GM12878 (cell line): ENCODE results near the gene ASB7.

GRCh38 chr15:99697799-99698066 lies 35.5 kb downstream of the LYSMD4 start:
- RAMPAGE, long total RNA = no peak
- RRBS, 2 experiments = no CpG with 5 or more reads among the region's 4 CpGs
CAGE:
- cytosol, long polyA minus RNA = no peak
- cytosol, long polyA plus RNA = no peak
- long polyA plus RNA = no peak
- nucleolus, long total RNA = no peak
- nucleus, long polyA plus RNA = no peak
- nucleus, long total RNA = no peak

DNA sequence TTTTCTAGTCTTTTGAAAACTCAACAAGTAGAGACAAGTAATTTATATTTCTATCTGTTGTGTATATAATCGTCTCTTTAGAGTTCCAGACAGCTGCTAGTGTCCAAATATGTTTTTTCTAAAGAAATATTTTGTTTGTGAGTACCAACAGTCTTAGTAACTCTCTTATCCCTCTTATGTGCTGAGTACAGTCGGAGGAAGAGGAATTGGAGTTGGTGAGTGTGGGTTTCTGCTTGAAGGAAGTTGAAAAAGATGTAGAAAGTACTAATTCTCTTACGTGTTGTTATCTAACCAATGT lies 30.1 kb downstream of the LYSMD4 start:
- RAMPAGE, long total RNA = no peak
- RRBS, 2 experiments = no CpG with 5 or more reads among the region's 3 CpGs
CAGE:
- cytosol, long polyA minus RNA = no peak
- cytosol, long polyA plus RNA = no peak
- long polyA plus RNA = no peak
- nucleolus, long total RNA = no peak
- nucleus, long polyA plus RNA = no peak
- nucleus, long total RNA = no peak

GRCh38 chr15:100021612-100021962 lies 288.4 kb upstream of the LYSMD4 start:
- RAMPAGE, long total RNA = no peak
- RRBS, 2 experiments = no CpG with 5 or more reads among the region's 7 CpGs
CAGE:
- cytosol, long polyA minus RNA = no peak
- cytosol, long polyA plus RNA = no peak
- long polyA plus RNA = no peak
- nucleolus, long total RNA = no peak
- nucleus, long polyA plus RNA = no peak
- nucleus, long total RNA = no peak

- RAMPAGE, long total RNA = no peak
- RRBS, 2 experiments = no CpG with 5 or more reads among the region's 10 CpGs
CAGE:
- cytosol, long polyA minus RNA = no peak
- cytosol, long polyA plus RNA = no peak
- long polyA plus RNA = no peak
- nucleolus, long total RNA = no peak
- nucleus, long polyA plus RNA = no peak
- nucleus, long total RNA = no peak
Observed at GRCh38 chr15:100168063-100168599, 173.6 kb downstream of the ADAMTS17 start.

DNA sequence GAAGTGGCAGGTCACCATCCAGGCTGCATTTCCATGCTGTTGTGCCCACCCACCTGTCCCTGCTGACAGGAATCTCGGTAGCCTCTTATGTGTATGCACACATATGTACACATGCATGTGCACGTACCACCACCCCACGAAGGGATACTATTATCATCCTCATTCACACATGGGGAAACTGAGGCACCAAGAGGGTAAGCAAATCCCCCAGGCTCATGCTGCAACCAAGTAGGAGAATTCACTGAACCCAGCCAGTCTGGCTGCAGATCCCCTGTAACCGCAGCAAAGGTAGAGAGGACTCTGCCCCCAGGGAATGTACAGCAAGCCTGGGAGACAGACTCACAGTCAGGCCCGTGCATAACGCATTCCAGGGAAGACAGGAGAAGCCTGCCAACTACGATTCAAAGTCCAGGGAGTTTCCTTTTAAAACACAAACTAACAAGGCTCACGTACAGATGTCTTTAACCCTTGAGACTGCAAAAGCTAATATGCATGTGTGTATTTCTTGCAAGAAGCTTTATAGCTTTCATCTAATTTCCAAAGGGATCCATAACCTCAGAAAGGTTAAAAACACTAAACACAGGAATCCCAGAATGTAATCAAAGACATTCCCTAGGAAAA lies 129.7 kb downstream of the ADAMTS17 start:
- RAMPAGE, long total RNA = no peak
- RRBS, 2 experiments = no CpG with 5 or more reads among the region's 8 CpGs
CAGE:
- cytosol, long polyA minus RNA = no peak
- cytosol, long polyA plus RNA = no peak
- long polyA plus RNA = no peak
- nucleolus, long total RNA = no peak
- nucleus, long polyA plus RNA = no peak
- nucleus, long total RNA = no peak

GRCh38 chr15:100602285-100603028 lies at the start of gene ASB7:
Gene ASB7, plus strand, starts transcription at chr15:100602589.
- RAMPAGE, long total RNA = start-site peak on the plus strand at chr15:100602605-100602647, 210 and 71 reads in 2 replicates; start-site peak on the plus strand at chr15:100602807-100602836, 34 and 42 reads in 2 replicates
- RRBS, 2 experiments = 2 to 3% methylated on average over 19 to 23 of the region's 46 CpGs
CAGE:
- cytosol, long polyA minus RNA = no peak
- cytosol, long polyA plus RNA = no peak
- long polyA plus RNA = start-site peak on the plus strand at chr15:100602587-100603017, 119 and 159 reads in 2 replicates
- nucleolus, long total RNA = no peak
- nucleus, long polyA plus RNA = no peak
- nucleus, long total RNA = no peak

GRCh38 chr15:100693387-100693925 lies 91.1 kb downstream of the ASB7 start:
- RAMPAGE, long total RNA = no peak
- RRBS, 2 experiments = no CpG with 5 or more reads among the region's 4 CpGs
CAGE:
- cytosol, long polyA minus RNA = no peak
- cytosol, long polyA plus RNA = no peak
- long polyA plus RNA = no peak
- nucleolus, long total RNA = no peak
- nucleus, long polyA plus RNA = no peak
- nucleus, long total RNA = no peak

GRCh38 chr15:100897710-100898365 lies 18.2 kb downstream of the ALDH1A3 start:
- RAMPAGE, long total RNA = no peak
- RRBS, 2 experiments = 90% methylated on average over 2 of the region's 19 CpGs; no CpG with 5 or more reads in 1 of the 2 experiments
CAGE:
- cytosol, long polyA minus RNA = no peak
- cytosol, long polyA plus RNA = no peak
- long polyA plus RNA = no peak
- nucleolus, long total RNA = no peak
- nucleus, long polyA plus RNA = no peak
- nucleus, long total RNA = no peak

- RAMPAGE, long total RNA = no peak
- RRBS, 2 experiments = 45% methylated on average over 4 of the region's 19 CpGs; no CpG with 5 or more reads in 1 of the 2 experiments
CAGE:
- cytosol, long polyA minus RNA = no peak
- cytosol, long polyA plus RNA = no peak
- long polyA plus RNA = no peak
- nucleolus, long total RNA = no peak
- nucleus, long polyA plus RNA = no peak
- nucleus, long total RNA = no peak
Observed at GRCh38 chr15:100902244-100902972, 16.7 kb upstream of the LRRK1 start.

GRCh38 chr15:100905262-100905774 lies 13.8 kb upstream of the LRRK1 start:
- RAMPAGE, long total RNA = no peak
- RRBS, 2 experiments = no CpG with 5 or more reads among the region's 7 CpGs
CAGE:
- cytosol, long polyA minus RNA = no peak
- cytosol, long polyA plus RNA = no peak
- long polyA plus RNA = no peak
- nucleolus, long total RNA = no peak
- nucleus, long polyA plus RNA = no peak
- nucleus, long total RNA = no peak

DNA sequence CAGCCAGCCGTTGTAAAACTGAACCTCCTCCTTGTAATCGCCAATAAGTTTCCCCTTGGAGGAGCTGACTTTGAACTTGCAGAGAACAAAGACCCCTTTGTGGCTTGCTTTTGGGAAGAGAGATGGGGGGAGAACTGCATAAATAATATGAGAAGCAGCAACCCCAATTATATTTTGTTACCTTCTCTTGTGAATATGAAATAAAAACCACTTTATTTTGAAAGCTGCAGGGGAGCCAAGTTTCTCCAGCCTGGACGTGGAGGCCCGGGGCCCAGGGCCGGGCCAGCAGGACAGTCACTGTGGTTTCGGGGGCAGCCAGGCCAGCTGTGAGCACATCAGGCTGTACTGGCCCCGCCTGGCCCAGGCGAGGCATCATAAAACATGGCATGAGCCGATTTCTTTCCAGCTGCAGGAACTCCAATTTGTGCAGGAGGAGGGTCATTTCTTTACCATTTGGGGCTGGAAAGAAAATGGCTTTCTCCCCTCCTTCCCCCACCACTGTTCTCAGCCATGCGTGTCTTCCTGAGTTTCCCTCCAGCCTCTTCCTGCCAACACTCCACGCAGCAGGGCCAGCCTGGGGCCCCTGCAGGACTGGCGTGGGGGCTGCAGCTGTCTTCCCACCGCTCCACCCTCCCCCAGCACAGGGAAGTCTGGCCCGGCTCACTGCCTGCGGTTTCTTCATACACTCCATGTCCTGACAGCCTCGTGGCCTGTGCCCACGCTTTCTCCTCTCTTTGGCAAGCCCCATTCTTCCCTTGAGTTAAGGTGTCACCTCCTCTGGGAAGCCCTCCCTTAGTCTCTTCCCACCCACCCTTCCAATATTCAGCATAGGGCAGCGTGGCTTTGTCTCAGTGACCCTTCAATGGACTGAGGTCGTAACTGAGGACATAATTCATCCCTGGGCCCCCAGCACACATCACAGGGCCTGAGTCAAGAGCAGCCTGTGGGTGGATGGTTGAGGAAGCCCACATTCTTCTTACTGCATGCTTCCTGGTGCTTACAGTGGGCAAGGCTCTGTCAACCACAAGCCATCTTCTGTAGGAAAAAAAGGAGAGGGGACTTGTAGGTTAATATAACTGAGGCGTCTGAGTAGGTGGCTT lies 135.9 kb downstream of the CHSY1 start:
- RAMPAGE, long total RNA = no peak
- RRBS, 2 experiments = no CpG with 5 or more reads among the region's 20 CpGs
CAGE:
- cytosol, long polyA minus RNA = no peak
- cytosol, long polyA plus RNA = no peak
- long polyA plus RNA = no peak
- nucleolus, long total RNA = no peak
- nucleus, long polyA plus RNA = no peak
- nucleus, long total RNA = no peak

DNA sequence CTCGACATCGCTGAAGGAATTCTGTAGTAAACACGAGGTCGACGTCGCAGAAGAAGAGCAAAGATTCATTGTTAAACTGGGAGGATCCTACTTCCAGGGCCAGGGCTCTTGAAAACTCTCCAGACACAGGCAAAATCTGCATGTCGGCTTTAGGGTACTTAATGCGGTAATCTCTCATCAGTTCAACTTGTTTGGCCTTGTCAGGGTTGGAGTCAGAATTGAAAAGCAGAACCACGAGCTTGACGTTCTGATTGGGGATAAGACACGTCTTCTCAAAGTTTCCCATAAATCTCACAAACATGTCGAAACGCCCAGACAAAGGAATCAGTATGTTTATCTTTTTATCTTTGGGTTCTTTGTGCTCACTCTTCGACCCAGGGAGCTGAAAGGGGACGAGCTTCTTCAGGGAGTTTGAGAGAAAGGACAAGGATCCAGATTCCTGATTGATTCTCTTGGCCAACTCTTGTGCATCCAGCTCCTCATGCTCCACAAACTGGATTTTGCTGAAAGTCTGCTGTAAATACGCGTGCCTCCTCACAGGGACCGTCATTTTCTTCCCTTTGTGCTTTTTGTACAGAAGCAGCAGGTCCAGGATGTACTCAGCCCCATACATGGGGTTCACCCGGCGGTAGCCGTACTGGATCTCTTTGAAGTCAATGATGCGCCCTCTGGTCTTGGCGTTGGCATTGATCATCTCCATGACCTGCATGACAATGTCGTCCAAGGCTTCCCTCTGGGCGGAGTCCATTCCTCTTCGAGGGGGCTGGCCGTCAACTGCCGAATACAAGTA lies 73.8 kb downstream of the CHSY1 start:
- RAMPAGE, long total RNA = no peak
- RRBS, 2 experiments = no CpG with 5 or more reads among the region's 28 CpGs
CAGE:
- cytosol, long polyA minus RNA = no peak
- cytosol, long polyA plus RNA = no peak
- long polyA plus RNA = no peak
- nucleolus, long total RNA = no peak
- nucleus, long polyA plus RNA = no peak
- nucleus, long total RNA = no peak

GRCh38 chr15:101192930-101194277 lies 58.4 kb downstream of the CHSY1 start:
- RAMPAGE, long total RNA = no peak
- RRBS, 2 experiments = no CpG with 5 or more reads among the region's 32 CpGs
CAGE:
- cytosol, long polyA minus RNA = no peak
- cytosol, long polyA plus RNA = no peak
- long polyA plus RNA = no peak
- nucleolus, long total RNA = no peak
- nucleus, long polyA plus RNA = no peak
- nucleus, long total RNA = no peak

DNA sequence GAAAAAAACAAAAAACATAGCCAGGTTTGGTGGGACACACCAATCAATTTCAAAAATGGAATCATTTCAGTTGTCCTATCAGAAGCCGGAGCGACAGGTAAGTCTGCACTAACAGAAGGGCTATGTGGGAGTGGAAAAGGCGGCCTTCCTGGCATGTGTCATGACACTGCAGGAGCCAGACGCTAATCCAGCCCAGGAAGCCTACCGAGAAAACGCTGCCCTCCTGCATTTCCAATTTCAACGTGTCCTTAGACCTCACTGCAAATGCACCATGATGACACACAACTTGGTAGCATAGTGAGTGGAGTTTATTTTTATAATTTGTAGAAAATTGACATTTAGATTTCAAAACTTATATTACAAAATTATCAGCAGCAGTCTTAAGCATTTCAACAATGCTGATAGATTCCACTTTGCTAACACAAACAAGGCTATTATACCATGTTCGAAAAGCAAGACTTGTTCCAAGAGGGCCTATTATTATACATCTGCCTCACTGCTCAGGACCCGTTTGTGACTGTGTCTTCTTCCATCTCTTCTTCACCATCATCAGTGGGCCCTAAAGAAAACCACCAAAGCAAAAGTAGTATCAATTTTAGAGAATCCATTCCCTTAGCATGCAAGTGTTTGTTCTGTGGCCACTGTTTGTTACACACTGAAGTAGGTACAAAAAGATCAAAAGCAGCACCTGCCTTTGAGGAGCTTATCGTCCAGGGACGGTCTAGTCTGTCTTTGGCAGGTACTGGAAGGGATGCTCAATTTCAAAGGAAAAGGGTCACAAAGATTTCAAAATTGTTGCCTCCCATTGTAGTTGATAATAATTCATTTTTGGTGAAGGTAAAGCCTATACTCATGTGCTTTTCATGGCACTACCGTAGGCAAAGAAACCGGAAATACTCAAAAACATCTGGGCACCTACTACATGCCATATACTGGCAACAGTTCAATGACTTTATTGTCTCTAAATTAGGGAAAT lies 4.2 kb upstream of the SELENOS start:
- RAMPAGE, long total RNA = no peak
- RRBS, 2 experiments = no CpG with 5 or more reads among the region's 13 CpGs
CAGE:
- cytosol, long polyA minus RNA = no peak
- cytosol, long polyA plus RNA = no peak
- long polyA plus RNA = no peak
- nucleolus, long total RNA = no peak
- nucleus, long polyA plus RNA = no peak
- nucleus, long total RNA = no peak

GRCh38 chr15:101443878-101444516 lies 45.5 kb downstream of the PCSK6 start:
- RAMPAGE, long total RNA = no peak
- RRBS, 2 experiments = 18 to 33% methylated on average over 4 of the region's 10 CpGs
CAGE:
- cytosol, long polyA minus RNA = no peak
- cytosol, long polyA plus RNA = no peak
- long polyA plus RNA = no peak
- nucleolus, long total RNA = no peak
- nucleus, long polyA plus RNA = no peak
- nucleus, long total RNA = no peak

DNA sequence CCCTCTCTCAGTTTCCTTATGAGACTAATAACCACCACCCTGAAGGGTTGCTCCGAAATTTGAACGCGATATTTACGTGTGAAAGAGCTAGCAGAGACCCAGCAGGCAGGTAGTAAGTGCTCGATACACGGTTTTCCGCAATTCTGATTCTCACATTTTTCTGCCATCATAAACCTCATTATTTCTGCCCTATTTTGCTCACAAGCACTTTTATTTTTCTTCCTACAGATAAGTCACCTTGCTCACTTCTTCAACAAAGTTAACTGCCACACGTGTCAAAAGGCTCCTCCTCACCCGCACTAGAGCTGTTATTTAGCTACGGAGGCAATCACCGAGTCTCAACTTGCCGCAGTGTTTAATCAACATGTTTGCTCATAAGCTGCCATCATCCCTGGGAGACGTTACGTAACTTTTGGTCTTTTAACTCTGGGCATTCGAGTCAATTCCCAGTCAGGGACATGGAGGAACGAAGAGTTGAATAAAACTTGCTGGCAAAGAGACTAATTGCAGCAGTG lies 44.1 kb downstream of the PCSK6 start:
- RAMPAGE, long total RNA = no peak
- RRBS, 2 experiments = no CpG with 5 or more reads among the region's 16 CpGs
CAGE:
- cytosol, long polyA minus RNA = no peak
- cytosol, long polyA plus RNA = no peak
- long polyA plus RNA = no peak
- nucleolus, long total RNA = no peak
- nucleus, long polyA plus RNA = no peak
- nucleus, long total RNA = no peak

DNA sequence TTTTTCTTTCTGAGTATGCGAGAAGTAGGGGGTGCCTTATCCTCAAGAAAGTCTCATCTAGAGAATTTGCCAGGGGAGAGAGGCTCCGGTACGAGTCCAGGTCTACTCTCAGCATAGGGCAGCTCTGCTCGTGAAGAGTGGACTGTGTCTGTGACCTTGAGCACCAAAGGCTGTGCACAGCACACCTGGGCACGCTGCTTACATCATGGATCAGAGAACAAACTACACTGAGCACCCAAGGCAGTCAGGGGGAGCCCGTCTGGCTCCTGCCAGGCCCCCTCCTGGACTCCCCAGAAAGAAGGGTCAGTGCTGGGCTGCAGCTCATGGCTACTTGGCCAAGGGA lies 35.8 kb downstream of the PCSK6 start:
- RAMPAGE, long total RNA = no peak
- RRBS, 2 experiments = no CpG with 5 or more reads among the region's 6 CpGs
CAGE:
- cytosol, long polyA minus RNA = no peak
- cytosol, long polyA plus RNA = no peak
- long polyA plus RNA = no peak
- nucleolus, long total RNA = no peak
- nucleus, long polyA plus RNA = no peak
- nucleus, long total RNA = no peak

DNA sequence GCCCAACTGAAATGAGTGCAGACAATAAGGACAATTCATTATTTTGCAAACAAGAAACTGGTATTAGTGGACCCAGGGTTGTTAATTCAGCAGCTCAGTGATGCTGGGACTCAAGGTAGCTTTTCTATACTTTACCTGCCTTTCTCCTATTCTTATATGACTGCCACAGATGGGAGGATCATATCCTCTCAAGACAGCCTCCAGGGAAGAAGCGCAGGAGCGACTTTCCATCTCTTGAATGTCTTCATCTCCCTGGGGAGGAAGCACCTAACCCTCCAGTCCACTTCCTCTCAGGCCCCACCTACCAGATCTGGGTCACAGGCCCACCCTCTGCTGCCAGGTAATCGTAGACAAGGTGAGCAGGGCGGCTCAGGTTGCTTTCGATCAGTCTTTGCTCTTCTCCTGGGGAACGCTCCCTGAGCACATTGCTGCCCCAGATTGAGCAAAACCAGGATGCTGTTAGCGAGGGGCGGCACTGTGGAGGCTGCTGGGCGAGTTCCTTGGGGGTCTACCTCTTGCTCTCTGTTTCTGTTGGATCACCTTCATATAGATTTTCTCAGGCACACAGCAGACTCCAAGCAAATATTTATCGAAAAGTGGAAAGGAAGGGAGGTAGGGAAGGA lies 5.7 kb upstream of the PCSK6 start:
- RAMPAGE, long total RNA = no peak
- RRBS, 2 experiments = no CpG with 5 or more reads among the region's 10 CpGs
CAGE:
- cytosol, long polyA minus RNA = no peak
- cytosol, long polyA plus RNA = no peak
- long polyA plus RNA = no peak
- nucleolus, long total RNA = no peak
- nucleus, long polyA plus RNA = no peak
- nucleus, long total RNA = no peak

DNA sequence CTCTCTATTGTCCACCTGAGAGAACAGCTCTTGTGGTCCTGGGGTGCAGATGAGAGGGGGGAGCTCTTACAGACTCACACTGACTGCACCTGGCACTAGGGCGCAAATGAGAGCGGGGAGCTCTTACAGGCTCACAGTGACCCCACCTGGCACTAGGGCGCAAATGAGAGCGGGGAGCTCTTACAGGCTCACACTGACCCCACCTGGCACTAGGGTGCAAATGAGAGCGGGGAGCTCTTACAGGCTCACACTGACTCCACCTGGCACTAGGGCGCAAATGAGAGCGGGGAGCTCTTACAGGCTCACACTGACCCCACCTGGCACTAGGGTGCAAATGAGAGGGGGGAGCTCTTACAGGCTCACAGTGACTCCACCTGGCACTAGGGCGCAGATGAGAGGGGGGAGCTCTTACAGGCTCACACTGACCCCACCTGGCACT lies 2.8 kb upstream of the TM2D3 start:
- RAMPAGE, long total RNA = no peak
- RRBS, 2 experiments = no CpG with 5 or more reads among the region's 8 CpGs
CAGE:
- cytosol, long polyA minus RNA = no peak
- cytosol, long polyA plus RNA = no peak
- long polyA plus RNA = no peak
- nucleolus, long total RNA = no peak
- nucleus, long polyA plus RNA = no peak
- nucleus, long total RNA = no peak

DNA sequence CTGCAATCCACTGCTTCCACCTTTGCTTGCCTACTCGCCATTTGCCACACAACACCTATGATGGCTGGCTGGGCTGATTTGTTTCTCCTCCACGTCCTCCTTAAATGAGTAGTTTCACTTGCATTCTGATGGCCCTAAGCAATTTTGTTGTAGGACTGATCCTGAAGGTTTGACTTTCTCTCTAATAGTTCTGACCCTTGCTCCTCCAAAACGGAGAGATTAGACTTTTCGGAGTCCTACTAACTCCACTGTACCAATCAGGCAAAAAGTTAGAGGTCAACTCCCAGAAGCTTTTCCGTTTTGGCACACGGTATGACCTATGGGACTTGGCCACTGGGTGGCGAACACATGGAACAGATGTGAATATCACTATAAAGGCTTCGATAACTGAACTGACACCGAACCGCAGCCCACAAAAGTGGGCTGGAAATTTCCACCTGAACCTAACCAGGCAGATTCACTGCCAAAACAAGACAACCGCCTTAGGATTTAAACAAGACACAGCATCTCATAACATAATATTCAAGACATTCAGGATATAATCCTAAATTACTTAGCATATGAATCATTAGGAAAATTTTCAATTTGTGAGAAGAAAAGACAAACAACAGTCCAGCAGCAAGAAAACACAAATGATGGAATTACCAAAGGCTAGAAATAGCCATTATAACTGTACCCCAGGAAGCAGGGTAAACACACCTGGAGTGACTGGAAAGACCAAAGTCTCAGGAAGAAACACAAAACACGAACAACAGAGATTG lies 12.2 kb upstream of the TM2D3 start:
- RAMPAGE, long total RNA = no peak
- RRBS, 2 experiments = no CpG with 5 or more reads among the region's 12 CpGs
CAGE:
- cytosol, long polyA minus RNA = no peak
- cytosol, long polyA plus RNA = no peak
- long polyA plus RNA = no peak
- nucleolus, long total RNA = no peak
- nucleus, long polyA plus RNA = no peak
- nucleus, long total RNA = no peak